Hair follicle dermal papilla cell (primary cell): ENCODE measurements around a stretch of chr10.

- CAGE, long polyA plus RNA = no peak
These were observed 332.7 kb downstream of the LRMDA start for GRCh38 chr10:75763854-75764729.

GRCh38 chr10:75772203-75772911 lies 340.9 kb downstream of the LRMDA start:
- CAGE, long polyA plus RNA = no peak

- CAGE, long polyA plus RNA = no peak
These were observed 357.0 kb downstream of the LRMDA start for GRCh38 chr10:75788360-75788819.

GRCh38 chr10:75819954-75820727 lies 388.7 kb downstream of the LRMDA start:
- CAGE, long polyA plus RNA = no peak

GRCh38 chr10:76032413-76033003 lies 601.1 kb downstream of the LRMDA start:
- CAGE, long polyA plus RNA = no peak

- CAGE, long polyA plus RNA = no peak
These were observed 700.7 kb downstream of the KCNMA1 start for GRCh38 chr10:76936855-76937325.

DNA sequence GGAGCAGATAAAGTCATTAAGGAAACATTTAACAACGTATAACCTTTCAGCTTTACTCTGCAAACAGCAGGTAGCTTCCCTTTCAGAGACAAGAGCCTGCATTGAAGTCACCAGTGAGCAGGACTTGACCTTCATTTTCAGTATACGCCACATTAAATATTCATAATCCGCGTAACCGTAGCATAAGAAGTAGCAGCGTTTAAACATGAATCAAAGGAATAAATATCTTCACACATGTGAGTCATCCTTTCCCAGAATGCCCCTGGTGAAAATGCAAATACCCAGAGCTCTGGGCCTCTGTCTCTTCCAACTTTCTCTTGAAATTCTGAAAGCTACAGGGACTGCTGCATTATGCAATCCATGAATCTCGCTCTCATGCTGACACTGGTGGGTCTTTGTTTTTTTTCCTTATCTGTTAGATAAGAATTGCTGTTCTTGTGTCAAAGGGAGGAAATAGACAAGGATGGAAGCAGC lies 390.6 kb downstream of the KCNMA1 start:
- CAGE, long polyA plus RNA = no peak

DNA sequence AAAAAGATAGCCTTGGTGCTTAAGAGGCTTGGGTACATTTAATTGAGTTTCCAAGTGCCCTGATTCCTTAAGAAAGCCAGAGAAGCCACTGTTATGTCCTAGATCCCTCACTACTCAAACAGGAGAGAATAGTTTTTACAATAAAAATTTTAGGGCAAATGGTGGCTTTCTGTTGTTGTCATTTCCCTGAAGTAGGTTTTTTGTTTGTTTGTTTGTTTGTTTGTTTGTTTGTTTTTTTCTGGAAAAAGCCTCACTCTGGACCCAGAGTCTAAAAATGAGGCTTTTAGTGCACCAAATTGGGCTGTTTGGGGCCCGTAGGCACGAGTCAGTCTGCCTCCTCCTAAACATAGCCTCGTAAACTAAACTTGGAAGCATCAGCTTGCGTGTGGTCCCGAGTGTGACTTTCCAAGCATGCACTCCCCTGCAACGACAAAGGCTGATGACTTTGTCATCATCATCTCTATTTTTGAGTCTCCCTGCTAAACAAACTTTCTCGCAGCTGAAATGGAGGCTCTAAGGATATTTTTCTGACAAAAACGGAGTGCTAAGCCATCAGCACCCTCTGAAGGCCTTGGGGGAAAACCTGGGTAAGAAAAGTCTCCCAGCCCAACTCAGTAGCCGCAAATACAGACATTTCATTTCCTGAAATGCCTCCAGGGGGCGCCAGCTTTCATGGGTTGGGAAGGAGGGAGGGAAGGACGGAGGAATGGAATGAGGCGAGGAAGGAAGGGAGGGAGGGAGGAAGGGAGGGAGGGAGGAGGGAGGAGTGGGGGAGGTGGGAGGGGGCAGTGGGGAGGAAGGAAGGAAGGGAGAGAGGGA lies 246.0 kb downstream of the KCNMA1 start:
- CAGE, long polyA plus RNA = no peak

DNA sequence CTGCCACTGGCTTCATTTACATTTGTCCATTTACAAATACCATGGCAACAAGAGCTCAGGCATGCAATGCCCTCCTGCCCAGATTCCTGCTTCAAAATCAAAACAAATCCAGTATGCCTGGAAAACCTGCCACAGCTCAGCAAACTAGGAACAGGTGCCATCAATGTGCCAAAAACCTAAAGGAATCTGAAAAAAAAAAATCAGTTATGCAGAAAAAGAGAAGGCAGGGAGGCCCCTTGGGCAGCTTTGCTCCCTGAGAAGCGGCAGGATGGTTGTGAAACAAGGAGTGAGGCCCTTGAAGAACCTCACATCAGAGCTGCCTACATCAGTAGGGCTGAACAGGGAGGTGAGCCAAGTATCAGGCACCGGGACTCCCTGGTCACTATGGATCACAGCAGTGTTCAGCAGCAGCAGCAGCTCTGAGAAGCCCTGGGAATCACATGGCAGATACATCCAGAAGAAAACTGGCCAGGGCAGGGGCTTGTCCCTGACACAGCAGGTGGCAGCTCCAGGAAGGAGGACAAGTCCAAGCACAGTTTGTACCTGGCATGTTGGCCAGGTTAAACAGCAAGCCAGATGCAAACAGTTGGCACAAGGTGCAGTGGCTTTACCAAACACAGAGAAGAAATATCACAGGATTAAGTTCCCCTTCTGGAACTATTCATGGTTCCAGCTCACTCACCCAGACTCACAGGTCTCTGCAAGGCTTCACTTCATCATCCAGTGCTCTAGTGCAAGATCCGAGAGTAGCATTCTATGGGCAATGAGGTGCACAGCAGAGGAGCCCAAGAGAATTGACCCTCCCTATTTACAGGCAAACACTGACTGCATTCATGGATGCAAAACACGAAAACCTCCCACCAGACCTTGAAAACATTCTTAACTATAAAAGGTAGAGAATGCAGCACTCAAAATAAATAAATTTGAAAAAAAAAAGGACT lies 139.4 kb downstream of the KCNMA1 start:
- CAGE, long polyA plus RNA = no peak

DNA sequence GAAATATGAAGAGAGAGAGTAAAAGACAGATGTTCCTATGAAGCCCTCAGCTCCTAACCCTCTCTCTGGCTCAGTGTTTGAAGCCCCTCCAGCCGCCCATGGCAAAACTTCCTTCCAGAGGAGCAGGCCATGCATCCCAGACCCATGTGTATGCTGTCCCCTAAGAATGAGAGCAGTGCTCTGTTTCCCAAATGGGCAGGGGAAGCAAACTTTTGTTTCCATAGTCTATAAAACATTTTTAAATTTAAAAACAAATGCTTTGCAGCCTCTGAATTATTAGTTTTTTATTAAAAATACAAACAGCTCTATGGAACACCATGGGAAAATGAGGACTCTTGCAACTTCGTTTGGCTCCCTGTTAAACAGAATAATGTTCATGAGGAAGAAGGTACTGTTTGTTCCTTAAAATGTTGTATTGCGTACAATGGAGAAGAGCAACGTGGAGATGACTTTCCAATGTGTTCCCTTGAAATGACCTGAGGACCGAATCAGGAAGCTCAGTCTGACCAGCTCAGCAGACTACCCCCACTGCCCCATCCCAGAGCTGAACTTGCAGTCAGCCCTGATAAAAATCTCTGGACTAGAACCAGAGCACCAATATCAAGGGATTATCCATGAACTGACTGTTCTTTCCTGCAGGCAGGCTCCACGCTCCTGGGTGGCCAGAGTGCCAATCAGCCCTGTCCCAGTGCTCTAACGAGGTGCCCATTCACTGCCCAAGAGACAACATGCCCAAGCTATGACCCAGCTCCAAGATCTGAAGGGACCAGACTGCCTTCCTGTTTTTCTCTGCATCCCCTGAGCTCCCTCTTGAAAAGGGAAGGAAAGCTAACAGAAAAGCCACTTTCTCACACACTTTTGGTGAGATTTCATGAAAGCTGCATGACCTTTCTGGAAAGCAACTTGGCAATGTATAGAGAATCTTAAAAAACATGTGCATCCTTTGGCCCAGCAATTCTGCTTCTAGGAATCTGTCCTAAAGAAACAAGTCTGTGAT lies 130.4 kb downstream of the KCNMA1 start:
- CAGE, long polyA plus RNA = no peak

DNA sequence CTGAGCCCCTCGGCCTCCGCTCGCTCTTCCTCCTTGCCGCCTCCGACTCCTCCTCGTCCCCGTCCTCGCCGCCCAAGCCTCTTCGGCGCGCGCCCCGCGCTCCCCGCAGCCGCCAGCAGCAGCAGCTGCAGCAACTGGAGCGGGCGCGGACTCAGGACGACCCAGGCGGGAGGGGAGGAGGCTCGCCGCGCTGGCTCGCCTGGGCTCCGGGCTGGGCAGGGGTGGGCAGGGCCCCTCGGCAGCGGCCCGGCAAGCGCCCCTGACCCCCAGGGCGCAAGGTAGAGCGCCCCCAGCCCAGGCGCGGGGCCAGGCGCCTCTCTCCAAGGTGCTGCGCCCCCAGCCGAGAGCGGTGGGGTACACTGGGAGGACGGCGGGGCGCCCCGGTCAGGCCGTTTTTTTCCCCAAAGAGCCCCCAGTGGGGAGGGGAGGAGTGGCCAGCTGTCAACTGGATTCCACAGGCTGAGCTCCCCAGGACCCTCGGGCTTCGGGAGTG lies 784 bp upstream of the KCNMA1 start:
- CAGE, long polyA plus RNA = no peak

- CAGE, long polyA plus RNA = no peak
These were observed 60.9 kb downstream of the DLG5 start for GRCh38 chr10:77865538-77866159.

GRCh38 chr10:77899091-77899571 lies 27.4 kb downstream of the DLG5 start:
- CAGE, long polyA plus RNA = no peak

DNA sequence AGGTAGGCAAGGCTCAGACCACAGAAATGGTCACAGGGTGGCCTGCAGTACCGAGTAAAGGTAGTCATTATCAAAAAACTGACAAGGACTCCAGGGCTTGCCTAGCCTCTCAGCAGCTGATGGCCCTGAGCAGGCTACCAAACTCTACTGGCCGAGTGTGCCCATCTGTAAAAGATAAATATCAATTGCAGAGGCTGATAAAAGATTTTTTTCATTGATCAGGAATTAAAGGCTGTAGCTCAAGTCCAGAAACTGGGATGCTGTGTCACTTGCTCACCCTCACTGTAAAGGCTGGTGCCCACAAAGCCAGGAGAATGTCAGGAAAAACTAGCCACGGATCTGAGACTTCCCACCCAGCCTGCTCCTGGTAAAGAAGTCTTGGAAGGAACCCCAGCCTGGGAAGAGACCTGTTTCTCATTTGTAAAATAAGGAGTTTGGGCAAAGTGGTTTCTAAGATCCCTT lies 16.3 kb downstream of the DLG5 start:
- CAGE, long polyA plus RNA = no peak

- CAGE, long polyA plus RNA = no peak
These were observed 7.2 kb downstream of the RPS24 start for GRCh38 chr10:78040515-78041693.

DNA sequence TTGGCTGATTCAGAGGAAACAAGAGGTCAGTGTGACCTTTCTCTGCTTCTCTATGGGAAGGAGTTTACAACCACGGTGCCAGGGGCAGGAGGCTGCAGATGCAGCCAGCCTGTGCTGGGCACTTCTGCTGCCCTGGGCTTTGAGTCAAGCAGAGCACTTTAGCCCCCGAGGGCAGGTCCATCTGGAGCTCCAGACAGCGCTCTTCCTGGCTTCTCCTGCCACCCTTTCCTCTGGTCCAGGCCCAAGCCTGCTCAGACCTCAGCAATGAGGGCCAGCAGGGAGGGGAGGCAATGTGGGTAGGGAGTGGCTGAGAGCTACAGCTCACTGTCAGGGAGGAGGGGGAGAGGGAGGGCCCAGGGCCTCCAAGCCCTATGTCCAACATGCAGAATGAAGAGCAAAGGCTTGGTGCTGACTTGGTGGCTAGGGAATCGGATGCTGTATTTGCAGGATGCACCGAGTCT lies 481.4 kb downstream of the RPS24 start:
- CAGE, long polyA plus RNA = no peak

GRCh38 chr10:78552103-78552585 lies 516.6 kb upstream of the ZMIZ1 start:
- CAGE, long polyA plus RNA = no peak

- CAGE, long polyA plus RNA = no peak
These were observed 417.3 kb upstream of the ZMIZ1 start for GRCh38 chr10:78651547-78651823.

DNA sequence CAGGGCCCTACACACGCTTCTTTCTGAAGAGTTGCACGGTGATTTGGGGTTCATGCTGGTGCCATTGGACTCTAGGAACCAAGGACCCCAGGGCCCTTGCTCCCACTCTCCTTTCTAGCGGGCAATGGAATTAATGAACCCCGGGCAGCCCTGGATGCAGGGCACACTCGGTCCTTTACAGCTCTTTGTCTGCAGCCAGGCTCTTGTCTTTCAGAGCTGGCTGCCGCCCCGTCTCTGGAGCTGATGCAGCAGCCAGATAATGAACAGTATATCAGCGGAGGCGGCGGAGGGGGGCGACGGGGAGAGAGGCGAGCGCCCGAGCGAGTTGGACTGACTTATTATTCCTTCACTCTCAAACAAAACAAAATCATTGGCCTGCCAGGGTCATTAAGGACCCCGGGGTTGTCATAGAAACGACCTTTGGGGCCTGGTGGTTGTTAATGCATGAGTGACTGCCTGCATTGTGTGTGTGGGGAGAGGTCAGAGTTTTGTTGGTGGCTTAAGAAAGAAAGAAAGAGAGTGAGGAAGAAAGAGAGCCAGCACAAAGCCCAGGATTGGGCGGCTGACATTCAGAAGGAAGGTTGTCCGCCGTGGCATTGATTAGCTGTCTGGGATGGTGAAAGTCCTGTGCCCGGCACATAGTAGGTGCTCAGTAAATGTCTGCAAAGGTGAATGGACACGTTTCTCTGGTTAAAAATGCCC lies 411.9 kb upstream of the ZMIZ1 start:
- CAGE, long polyA plus RNA = no peak

DNA sequence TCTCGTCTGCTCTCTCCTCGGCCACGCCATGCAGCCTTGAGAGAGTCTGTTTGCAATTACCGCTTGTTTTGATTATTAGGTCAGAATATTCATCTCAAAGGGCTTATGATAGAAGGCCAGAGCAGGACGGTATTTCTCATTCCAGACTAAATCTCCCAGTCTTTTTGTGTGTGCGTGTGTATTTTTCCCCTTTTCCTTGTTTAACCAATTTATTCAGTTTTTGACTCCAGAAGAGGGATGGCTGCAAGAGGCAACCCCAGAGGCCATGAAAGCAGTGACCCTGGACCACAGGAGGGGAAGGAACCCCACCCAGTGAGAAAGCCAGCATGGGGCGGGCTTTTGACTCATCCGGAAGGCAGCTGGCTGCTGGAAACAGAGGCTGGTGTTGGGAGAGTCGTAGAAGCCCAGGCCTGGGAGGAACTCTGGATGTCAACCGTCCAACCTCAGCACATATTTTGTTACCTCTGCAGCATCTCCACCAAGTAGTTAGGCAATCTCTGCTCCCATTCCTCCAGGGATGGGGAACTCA lies 137.0 kb upstream of the ZMIZ1 start:
- CAGE, long polyA plus RNA = no peak